ENCODE measurements around a stretch of chr3.

DNA sequence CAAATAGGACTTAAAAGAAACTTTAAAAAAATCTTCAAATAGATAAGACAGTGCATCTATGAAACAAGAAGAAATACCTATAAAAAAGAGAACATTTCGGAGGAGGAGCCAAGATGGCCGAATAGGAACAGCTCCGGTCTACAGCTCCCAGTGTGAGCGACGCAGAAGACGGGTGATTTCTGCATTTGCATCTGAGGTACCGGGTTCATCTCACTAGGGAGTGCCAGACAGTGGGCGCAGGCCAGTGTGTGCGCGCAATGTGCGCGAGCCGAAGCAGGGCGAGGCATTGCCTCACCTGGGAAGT, 142.0 kb upstream of the SYNPR start:
- PRO-cap, result no peak
- RAMPAGE, long total RNA, result no peak

DNA sequence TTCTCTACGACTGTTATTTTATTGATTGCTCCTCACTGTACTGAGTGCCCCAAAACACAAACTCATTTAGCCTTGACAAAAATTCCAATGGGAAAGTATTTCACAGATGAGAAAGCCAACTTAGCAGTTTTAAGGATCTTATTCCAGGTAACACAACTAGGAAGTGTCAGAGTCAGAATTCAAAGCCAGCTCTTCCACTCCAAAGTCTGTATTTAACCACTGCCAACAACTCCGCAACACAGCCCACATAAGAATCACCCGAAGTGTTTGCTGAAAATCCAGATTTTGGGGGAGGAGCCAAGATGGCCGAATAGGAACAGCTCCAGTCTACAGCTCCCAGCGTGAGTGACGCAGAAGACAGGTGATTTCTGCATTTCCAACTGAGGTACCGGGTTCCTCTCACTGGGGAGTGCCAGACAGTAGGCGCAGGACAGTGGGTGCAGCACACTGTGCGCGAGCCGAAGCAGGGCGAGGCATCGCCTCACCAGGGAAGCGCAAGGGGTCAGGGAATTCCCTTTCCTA, 7.5 kb upstream of the SNTN start:
- PRO-cap, result no peak
- RAMPAGE, long total RNA, result no peak

GRCh38 chr3:64174266-64174658, 51.0 kb downstream of the PRICKLE2 start:
- PRO-cap, result no peak
- RAMPAGE, long total RNA, result no peak

- PRO-cap, result no peak
- RAMPAGE, long total RNA, result no peak
Measured at GRCh38 chr3:64188918-64189658, 36.2 kb downstream of the PRICKLE2 start.

- PRO-cap, result no peak
- RAMPAGE, long total RNA, result no peak
Measured at GRCh38 chr3:64229978-64230411, 4.7 kb upstream of the PRICKLE2 start.

DNA sequence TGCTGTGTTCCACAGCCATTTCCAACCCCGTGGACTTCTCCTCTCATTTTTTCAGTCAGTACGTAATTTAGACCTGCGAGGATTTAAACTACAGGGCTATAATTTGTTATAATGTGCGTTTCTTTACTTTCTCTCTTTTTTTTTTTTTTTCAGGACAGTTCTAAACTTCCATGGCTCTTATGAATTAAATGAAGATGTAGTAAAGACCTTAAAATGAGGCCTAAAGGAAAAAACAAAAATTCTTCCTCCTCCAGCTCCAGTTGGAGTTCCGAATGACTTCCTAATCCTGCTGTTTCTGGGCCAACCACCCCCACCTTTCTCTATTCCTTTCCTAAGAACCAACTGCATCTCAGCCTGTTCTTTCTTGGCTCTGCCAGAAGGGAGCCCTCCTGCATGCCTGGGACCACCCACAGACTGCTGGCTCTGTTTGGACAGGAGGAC, 115.8 kb upstream of the PRICKLE2 start:
- PRO-cap, result no peak
- RAMPAGE, long total RNA, result no peak

- PRO-cap, result no peak
- RAMPAGE, long total RNA, result no peak
Measured at GRCh38 chr3:64345226-64345813, 120.1 kb upstream of the PRICKLE2 start.

DNA sequence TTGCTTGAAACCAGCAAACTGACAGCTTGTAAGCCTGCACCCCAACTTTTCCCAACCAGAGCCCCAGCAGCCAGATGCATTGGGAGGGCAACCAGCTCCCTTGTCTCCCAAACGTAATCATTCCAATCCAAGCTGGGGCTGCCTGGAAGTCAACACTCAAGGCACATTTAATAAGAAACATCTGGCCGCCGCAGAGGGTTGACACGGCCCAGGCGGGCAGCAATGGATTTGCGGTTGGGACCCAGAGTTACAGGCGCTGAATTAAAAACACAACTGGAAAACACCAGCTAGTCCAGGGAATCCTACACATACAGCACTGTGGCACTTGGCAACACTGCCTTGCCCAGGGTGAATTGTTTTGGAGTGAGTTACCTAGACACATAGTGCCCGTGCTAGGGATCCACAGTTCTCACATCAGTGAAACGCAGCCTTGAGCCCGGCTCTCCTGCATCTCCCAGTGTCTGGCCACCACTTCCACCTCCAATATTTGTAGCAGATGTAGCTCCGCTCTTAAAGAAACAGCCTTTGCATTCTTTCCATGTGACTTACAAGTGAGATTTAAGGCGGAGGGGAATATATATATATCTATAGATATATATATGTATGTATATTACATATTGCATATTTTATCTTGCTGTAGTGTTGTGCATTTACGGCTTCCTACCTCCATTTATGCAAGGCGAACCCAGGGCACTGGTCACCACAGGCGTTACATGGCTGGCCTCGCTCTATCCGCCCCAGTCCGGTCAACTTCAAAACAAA, 218.7 kb upstream of the PRICKLE2 start:
- PRO-cap, result no peak
- RAMPAGE, long total RNA, result no peak

- PRO-cap, result no peak
- RAMPAGE, long total RNA, result start-site peak on the plus strand at chr3:64900388-64900498, 6 reads
Measured at GRCh38 chr3:64899946-64900736, 212.3 kb upstream of the ADAMTS9 start.

DNA sequence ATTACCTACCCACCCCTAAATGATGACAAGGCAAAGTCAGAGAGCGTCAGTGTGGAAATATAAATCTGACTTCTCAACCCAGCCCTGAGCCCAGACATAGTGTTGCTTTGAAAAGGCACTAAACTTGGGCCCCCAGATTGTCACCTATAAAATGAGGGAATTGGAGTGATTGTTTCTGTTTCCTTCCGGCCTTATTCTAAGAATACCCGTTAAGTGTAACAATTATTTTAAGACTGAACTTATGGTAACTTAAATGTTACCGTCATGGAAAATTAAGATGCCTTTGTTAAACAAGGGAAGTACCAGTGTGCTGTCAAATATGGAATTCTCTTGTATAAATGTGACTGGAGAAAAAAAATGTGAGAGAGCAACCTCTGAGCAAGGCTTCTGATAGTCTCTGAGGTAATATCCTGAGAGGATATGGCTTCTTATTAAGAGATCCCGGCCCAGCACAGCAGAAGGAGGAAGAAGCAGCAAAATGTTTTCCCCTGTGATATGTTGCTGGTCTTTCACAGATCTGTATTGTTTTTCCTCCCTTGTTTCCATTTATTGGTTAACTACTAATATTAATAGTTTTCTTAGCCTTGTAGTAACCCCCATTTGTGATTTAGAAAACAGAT, 480.7 kb upstream of the ADAMTS9 start:
- PRO-cap, result no peak
- RAMPAGE, long total RNA, result no peak

DNA sequence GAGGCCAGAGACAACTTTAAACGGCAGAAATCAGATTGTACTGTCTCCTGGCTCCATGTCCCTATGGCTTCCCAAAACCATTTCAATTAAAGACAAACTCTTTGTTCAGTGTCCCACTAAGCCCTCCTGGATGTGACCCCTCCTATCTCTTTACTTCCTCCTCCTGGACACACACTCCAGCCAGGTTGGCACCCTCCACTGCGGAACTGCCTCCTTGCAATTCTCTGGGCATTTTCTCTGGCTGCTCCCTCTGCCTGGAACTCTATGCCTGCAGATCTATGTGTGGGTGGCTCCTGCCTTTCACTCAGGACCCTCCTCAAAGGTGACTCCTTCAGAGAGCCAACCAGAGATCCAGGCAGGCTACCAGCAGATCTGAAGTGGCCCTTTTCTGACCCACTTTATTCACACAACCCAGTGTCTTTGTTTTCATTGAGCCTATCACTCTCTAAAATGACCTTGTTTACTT, 626.7 kb downstream of the MAGI1 start:
- PRO-cap, result no peak
- RAMPAGE, long total RNA, result start-site peak on the minus strand centred at position 269 of the sequence, 145 bp wide, 28 reads

DNA sequence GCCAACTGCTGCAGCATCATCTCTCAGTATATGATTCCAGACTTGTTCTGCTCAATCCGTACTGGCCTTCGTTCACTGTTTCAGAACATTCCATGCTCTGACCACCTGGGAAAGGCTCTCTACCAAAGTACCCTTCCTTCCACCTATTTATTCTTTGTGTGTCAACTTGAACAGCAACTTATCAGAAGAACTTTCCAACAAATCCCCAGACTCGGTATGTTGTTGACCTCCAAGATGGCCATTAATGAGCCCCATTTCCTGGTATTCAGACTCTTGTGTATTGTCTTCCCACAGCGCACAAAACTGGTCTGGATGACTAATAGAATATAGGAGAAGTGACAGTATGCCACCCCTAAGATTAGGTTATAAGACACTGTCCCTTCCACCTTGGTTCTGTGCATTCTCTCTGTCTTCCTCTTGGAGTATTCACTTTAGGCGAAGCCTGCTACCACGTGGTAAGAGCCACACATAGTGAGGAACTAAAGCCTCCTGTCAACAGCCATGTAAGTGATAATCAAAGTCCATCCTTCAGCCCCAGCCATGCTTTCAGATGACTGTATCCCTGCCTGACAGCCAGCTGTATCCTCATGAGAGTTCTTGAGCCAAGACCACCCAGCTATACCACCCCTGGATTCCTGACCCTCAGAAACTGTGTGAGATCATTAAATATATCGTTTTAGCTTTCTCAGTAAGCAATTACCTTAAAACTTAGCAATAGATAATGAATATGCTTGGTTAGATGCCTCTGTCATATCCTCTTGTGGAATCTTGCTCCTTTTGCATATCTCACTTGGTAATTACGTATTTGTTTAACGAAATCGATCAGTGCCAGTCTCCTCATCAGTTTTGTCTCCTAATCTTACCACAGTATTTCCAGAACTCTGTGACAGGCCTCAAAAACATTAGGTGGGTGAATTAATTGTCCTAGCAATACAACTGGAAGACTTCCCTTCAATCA, 481.6 kb downstream of the MAGI1 start:
- PRO-cap, result no peak
- RAMPAGE, long total RNA, result start-site peak on the minus strand centred at position 159 of the sequence, 242 bp wide, 15 reads

DNA sequence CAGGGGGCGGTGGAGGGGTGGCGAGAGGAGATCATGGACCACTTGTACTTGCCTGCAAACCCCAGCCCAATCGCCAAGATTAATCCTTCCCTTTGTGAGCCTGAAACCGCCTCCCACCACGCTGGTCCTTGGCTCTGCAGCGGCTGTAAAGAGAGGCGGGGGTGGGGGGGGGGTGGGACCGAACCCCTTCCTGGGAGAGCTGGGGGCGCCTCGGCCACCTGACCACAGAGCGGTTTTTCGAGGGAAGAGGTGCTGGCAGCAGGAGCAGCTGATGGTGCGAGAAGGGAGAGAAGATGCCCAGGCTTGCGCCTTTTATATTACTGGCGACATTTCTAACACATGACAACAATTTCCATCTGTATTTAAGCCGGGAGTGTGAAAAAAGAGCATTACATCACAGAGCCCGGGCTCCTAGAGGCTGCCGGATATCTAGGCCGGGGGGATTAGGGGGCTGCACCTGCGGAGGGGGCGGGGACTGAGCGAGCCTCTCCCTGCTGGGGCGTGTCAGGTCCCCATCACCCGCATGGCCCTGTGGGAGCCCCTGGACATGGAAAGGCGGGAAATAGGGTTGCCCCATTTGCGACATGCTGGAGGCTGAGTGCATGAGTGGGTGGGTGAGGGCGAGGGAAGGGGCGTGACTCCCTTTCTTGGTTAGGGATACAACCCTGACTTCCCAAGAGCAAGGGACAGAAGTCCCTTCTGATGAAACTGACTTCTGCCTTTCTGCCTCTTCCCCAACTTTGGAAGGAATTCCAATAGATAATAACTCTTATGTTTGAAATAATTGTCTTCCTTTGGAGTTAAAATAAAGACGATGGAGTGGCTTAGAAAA, 440.7 kb downstream of the MAGI1 start:
- PRO-cap, result no peak
- RAMPAGE, long total RNA, result no peak

- PRO-cap, result no peak
- RAMPAGE, long total RNA, result start-site peak on the minus strand at chr3:65776371-65776514, 13 reads
Measured at GRCh38 chr3:65776204-65777234, 262.2 kb downstream of the MAGI1 start.

DNA sequence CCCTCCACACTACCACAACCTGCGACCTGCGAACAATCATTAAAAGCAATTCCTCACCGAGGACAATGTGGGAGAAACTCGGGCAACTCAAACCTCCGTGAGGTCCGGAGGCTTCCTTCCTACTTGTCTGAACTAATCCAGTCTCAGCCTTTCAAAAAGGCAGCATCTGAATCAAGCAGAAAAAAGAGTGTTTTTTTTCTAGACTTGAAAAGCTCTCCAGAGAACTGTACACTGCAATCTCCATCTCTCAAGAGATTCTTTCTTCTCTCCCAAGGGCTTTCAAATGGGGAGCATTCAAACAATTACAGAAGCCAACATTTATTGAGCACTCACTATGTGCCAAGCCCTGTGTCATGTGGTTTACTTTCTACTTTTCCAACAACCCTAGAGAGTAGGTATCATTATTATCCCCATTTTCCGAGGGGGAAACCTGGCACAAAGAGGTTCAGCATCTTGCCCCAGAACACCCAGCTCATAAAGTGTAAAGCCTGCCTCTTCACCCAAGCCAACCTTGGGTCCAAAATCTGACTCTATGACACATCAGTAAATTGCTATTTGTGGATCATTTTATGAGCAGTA, 10.0 kb downstream of the MAGI1 start:
- PRO-cap, result no peak
- RAMPAGE, long total RNA, result no peak

DNA sequence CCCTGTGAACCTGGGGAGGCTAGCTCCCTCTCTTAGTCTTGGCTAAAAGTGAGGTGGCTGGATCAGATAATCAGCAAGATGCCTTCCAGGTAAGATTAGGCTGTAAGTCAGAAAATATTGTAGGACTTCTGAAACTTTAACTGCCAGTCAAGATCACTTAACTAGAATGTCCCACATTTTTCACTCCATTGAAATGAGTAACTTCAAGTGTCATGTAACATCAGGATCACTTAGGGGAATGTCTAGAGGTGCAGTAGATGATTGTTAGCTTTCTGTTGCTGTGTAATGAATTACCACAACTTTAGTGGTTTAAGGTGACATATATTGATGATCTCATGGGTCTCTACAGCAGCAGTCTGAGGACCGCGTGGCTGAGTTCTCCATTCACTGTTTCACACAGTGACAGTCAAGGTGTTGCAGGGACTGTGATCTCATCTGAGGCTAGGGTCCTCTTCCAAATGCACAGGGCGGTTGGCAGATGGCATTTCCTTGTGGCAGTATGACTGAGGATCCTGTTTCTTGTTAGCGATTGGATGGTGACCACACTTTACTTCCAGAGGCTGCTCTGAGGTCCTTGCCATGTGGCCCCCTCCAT, 82.7 kb downstream of the SLC25A26 start:
- PRO-cap, result no peak
- RAMPAGE, long total RNA, result no peak

DNA sequence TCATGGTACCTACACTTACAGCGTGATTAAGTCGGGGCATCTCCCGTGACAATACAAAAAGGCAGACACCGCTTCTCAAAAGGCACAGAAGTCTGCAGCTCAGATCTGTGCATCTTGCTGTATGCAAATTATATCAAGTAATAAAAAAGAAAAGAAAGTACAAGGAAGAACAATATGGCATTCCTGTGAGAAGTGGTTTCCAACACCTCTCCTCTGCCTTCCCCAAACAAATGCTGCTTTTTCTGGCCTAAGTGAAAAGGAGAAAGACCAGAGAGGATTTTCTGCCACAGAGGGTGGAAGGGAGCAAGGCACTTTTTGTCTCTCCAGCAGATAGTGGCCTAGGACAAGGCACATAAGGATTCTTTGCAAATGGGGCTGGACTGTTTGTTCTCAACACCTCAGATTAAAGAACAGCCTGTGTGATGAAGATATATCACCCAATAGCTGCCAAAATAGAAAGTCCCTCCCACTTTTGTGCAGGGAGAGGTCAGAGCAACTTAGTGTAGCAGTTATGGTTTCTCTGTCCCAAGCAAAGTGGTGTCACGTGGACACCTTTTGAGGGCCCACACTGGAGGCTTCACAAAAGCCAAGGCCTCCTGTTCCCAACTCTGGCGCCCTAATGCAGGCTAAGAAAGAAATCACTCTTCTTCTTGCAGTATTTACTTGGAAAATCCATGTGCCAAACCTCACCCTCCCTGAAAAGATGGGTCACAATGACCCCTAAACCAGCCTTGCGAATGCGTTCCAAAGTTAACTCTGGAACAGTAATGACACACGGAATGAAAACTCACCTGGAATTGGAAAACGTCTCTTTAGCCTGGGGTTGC, 85.0 kb downstream of the LRIG1 start:
- PRO-cap, result no peak
- RAMPAGE, long total RNA, result no peak

DNA sequence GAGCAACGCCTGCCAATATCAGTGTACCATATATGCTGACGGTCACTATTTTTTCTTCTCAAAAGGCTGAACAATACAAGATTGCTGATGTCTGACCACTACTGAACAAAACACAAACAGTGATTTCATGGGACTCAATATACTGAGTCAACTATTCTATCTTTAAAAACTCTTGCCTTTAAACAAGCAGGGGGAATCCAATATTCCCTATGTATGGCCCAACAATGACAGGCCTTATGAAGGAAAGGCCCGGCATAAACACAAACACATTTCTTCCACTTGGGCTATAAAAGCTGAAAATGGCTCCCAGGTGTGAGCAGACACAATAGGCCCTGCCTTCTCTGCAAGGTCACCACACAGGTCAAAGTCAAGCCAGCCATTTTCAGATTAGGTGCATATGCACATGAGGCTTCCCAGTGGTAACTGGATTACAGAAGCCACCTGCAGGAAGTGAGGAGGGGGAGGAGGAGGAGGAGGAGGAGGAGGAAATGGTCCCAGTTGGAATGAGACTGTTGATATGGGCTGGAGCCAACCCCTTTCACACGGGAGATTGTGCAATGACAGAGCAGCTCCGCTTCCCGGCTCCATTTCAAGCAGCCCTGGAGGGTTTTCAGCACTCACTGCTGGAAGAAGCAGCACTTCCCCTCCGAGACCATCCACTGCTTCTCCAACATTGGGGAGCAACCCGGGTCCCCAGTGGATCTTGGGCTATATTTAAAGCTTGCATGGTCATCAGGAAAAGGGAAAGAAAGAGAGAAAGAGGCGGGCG, 58.6 kb downstream of the LRIG1 start:
- PRO-cap, result unidirectional peak, plus-strand start at position 616 of the sequence
- RAMPAGE, long total RNA, result no peak

DNA sequence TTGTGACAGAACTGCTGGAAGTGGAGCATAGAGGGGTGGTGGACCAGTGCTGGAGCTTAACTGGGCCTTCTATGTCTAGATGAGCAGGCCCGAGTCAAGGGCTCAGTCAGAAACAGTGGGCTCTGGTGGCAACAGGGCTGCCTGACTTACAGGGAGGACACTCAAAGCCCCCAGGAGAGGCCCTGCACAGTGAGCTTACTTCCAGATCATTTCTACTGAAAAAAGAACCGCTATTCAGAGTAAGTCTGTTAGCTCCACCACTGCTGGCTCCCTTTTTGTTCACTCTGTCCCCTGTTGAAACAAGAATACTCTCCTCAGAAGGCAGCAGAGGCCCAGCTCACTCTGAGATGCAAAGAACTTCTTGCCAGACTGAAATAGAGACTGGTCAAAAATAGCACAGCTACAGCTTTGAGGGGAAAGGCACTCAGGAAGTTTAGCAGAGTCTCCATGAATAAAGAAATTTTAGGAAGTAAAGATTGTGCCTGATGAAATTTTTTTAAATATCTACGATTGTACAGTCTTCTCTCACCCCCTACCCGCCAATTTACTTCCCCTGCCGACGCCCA, 46.8 kb downstream of the LRIG1 start:
- PRO-cap, result no peak
- RAMPAGE, long total RNA, result no peak

DNA sequence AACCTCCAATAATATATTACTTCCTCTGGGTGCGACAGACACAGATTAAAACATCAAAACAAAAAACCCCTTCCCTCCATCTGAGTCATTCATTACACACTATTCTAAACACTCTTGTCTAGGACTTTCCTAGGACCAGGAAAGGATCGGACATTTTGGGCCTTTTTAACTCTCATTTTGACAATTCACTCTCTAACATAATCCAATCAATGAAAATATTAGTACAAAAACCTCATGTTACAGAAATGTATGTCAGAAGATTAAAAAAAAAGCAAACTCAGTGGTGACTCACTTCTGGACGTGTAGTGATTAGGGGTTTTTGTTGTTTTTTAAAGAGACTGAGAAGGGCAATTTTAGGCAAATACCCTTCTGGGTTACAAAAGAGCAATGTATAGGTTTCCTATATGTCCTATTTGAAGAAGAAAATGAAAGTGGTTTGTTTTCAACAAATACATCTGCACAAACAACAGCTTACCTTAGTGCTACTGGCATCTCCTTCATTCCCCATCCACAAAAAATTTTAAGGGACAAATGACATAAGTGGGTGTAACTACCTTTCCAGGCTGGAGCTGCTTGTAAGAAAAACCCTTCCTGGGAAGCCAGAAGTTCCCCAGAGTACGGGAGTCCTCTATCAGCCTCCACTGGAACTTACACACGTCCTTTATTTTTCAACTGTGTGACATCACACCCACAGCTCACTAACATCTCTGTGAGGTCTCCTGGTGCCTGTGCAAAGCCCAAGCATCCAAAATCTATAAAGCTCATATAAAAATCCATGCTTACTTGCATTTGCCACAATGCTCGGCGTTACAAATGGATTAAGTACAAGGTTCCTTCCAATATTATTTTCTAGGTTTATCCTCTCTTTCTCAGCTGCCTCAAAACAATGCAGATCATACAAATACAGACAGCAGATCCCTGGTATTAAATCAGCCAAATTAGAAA, 27.8 kb downstream of the LRIG1 start:
- PRO-cap, result no peak
- RAMPAGE, long total RNA, result no peak

Measured in vagina (tissue), 1 donor.